Peyer's patch (tissue), 4 donors: Measurements from ENCODE around the genes SLCO1C1, GYS2 and ETNK1.

DNA sequence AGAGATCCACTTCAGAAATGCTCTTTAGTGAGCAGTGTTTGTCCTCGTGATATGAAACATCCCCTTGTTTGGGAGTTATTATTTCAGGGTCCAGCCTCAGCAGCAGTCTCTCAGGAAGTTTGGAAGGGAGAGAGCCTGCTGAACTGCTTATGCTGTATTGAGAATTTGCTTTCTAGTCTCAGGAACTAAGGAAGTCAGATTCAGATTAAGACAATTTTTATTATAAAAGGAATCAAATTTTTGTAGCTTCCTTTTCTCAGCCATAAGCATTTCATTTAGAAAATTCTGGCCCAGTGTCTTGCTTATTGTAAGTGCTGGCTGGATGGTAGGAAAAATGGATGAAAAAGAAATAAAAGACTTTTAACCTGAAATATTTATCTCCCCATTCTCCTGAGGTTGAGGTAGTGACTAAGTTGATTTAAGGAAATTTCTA lies 11.0 kb downstream of the PDE3A start:
- PRO-cap = no peak
- RAMPAGE, long total RNA, 4 experiments = no peak in any of the 4 experiments

DNA sequence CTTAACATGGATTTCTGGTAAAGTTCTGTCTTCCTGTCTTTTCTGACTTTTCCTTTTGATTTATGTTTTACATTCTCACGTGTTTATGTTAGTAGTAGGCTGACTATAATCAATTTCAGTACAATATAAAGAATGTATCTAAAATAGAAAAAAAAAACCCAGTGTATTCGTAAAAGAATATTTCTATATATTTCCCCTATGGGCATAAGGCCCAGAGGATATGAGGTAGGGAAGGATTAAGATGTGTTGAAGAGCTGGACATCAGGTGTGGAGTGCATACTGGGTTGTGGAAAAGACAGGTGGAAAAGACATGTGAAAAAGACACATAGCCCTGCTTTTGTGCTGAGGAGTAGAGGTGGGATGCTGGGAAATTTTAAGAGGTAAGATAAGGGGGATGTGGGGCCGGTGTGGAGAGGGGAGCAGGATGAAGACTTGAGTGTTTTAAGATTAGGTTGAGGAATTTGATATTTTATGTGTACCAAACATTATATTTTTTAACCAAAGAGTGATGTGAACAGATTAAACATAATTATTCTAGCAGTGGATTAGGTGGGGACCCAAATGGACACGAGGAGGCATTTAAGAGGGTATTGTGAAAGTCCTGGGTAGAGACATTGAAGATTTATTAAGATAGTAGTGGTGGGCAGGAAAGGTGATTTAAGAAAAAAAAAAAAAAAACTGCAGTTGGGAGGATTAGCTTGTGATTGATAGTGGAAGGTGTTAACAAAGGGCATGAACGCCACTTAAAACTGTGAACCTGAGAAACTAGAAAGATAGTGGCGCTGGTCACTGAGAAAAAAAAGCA lies 21.7 kb downstream of the PDE3A start:
- PRO-cap = no peak
- RAMPAGE, long total RNA, 4 experiments = no peak in any of the 4 experiments

- PRO-cap = no peak
- RAMPAGE, long total RNA, 4 experiments = no peak in any of the 4 experiments
Observed at GRCh38 chr12:20465706-20466548, 97.6 kb downstream of the PDE3A start.

DNA sequence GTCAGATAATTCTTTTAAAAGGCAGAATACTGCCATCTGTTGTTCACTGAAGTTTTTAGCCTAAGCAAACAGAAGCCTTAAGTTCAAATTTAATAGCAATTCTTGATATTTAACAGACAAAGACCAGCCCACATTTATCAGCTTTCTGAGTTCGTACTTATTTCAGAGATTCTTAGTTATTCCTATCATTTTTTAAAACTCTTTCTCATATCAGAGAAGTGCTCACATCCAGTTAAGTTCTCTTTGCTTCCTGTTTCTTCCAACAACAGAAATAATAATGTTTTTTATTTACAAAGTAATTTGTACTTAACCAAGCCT lies 93.3 kb upstream of the SLCO1C1 start:
- PRO-cap = no peak
- RAMPAGE, long total RNA, 4 experiments = no peak in any of the 4 experiments

GRCh38 chr12:20695140-20695700 lies at the start of gene SLCO1C1:
SLCO1C1 (plus strand) TSS chr12:20695332.
- PRO-cap = no peak
- RAMPAGE, long total RNA, 4 experiments = no peak in any of the 4 experiments

GRCh38 chr12:21604442-21605236 lies at the start of gene GYS2:
GYS2 (minus strand) TSS chr12:21604847.
- PRO-cap = no peak
- RAMPAGE, long total RNA, 4 experiments = no peak in any of the 4 experiments

- PRO-cap = no peak
- RAMPAGE, long total RNA, 4 experiments = no peak in any of the 4 experiments
Observed at GRCh38 chr12:21773086-21773819, 1.3 kb downstream of the KCNJ8 start.

DNA sequence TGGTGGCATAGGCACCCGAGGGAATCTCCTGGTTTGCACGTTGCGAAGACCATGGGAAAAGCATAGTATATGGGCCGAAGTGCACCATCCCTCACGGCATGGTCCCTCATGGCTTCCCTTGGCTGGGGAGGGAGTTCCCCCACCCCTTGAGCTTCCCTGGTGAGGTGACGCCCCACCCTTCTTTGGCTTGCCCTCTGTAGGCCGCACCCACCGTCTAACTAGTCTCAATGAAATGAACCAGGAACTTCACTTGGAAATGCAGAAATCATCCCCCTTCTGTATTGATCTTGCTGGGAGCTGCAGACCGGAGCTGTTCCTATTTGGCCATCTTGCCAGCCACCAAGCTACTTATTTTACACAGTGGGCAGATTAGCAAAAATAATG lies 21.2 kb upstream of the KCNJ8 start:
- PRO-cap = no peak
- RAMPAGE, long total RNA, 4 experiments = no peak in any of the 4 experiments

DNA sequence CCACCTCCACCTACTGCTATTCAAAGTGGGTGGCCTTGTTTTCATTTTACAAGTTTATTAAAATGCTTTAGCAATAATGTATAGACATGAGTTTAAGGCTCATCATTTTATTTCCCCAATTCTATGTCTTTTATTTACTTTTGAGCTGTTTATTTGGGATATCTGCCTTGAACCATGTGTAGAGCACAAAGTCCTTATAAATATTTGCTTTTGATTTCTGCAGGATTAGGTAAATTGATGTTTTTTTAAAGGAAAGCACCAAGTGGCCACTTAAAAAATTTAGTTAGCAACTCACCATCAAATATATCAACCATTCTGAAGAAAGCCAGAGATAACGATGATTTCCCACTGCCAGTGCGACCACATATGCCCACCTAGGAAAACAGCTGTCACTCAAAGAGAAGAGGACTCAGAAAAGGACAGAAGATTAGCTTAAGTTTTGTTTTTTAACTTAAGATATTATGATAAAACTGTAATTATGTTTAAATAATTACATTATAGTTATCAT lies 39.9 kb upstream of the KCNJ8 start:
- PRO-cap = no peak
- RAMPAGE, long total RNA, 4 experiments = no peak in any of the 4 experiments

DNA sequence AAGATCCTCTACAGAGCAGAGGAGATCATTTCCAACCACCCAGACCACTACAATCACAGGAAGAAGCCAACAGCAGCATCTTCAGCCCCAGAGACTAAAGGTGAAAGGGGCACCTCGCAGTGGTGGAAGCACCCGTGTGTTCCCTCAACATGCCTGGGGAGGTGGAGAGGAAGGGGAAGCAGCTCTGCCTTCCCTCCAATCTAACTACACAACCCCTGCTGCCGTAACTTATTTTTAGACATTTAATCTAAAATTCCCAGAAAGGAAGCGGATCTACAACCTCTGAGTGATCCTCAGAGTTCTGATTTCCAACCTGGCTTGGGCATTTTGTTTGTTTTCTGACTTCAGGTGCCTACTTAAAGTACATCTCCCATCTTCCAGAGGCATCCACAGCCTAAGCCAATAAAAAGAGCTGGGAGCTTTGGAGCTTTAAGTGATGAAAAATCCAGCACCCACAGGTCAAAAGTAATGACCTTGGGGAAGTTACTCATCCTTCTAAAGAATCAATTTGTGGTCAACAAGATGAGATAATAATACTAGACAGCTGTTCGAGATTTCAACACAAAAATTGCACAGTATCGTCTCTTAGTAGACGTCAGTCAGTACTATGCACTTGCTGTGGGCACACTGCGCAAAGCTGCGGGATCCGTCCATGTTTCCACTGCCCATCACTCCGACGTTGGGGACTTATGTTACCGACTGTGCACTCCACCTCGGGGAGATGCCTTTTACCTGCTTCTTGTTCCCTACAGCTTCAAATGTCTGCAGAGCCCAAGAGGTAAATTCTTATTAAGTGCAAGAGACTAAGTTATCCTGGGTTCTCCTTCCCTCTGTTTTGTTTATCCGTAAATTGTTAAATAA lies 1.4 kb downstream of the ST8SIA1 start:
- PRO-cap = no peak
- RAMPAGE, long total RNA, 4 experiments = no peak in any of the 4 experiments

GRCh38 chr12:22541404-22542357 lies 2.7 kb downstream of the C2CD5 start:
- PRO-cap = no peak
- RAMPAGE, long total RNA, 4 experiments = no peak in any of the 4 experiments

DNA sequence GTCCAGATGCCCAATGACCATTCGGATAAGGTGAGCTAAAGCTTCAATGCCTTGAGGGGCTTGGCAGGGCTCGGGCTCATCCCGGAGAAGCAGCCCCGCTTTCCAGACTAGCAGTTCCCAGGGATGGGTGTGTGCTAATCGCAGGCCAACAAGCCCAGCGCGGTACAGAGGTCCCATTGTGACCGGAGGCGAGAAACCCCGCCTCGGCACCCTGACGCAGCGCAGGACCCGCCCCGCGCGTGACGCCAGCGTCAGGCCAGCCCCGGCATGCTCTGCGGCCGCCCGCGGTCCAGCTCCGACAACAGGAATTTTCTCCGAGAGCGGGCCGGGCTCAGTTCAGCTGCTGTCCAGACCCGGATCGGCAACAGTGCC lies at the start of gene ETNK1:
Gene ETNK1 (plus strand): TSS at position 275 of the 372 bp plus-strand sequence.
- PRO-cap = bidirectional peak, plus-strand start at position 334 of the sequence, minus-strand start at position 109 of the sequence
- RAMPAGE, long total RNA, 4 experiments = start-site peak on the plus strand in 4 of 4 experiments, centred at positions 288 to 317 of the sequence, 29 to 428 reads per replicate

DNA sequence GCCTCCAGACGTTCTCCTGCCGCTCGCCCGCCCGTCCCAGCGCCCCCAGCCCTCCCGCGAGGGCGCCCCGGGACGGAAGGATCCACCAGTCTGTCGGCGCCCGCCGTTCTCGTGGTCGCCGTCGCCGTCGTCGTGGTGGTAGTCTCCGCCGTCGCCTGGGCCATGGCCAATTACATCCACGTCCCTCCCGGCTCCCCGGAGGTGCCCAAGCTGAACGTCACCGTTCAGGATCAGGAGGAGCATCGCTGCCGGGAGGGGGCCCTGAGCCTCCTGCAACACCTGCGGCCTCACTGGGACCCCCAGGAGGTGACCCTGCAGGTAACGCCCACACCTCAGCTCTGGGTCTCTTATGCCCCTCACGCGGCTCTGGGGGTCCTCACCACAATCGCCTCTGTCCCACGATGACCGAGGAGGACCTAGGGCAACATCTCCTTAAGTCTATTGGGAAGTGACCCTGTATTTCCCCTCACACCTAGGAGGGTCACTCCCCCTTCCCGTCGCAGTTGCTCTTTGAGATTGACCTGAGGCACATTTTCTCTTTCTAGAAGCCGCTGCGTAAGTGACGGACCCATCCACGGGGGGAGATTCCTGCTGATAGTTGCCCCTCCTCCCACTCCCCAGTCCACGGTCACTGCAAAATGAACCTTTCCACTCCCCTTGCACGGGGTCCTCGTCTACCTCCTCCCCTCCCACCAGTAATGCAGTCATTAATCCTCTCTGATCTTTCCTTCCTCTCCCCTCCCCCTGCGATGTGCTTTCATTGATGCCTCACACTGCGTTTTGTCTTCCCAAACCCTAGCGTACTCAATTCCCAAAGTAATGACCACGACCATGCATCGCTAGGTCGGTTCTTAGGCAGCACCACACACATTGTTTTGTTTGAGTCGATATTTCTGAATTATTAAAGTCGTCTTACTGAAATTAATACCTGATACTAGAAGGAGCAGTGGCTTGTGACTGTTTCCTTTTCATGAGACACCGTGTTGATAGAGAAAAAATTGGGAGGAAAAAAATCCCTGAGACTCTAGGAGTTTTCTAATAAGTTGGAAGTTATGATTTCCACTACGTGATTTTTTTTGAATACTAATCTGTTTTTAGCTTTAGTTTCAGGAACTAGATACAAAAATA lies 662 bp downstream of the ETNK1 start:
- PRO-cap = no peak
- RAMPAGE, long total RNA, 4 experiments = no peak in any of the 4 experiments

DNA sequence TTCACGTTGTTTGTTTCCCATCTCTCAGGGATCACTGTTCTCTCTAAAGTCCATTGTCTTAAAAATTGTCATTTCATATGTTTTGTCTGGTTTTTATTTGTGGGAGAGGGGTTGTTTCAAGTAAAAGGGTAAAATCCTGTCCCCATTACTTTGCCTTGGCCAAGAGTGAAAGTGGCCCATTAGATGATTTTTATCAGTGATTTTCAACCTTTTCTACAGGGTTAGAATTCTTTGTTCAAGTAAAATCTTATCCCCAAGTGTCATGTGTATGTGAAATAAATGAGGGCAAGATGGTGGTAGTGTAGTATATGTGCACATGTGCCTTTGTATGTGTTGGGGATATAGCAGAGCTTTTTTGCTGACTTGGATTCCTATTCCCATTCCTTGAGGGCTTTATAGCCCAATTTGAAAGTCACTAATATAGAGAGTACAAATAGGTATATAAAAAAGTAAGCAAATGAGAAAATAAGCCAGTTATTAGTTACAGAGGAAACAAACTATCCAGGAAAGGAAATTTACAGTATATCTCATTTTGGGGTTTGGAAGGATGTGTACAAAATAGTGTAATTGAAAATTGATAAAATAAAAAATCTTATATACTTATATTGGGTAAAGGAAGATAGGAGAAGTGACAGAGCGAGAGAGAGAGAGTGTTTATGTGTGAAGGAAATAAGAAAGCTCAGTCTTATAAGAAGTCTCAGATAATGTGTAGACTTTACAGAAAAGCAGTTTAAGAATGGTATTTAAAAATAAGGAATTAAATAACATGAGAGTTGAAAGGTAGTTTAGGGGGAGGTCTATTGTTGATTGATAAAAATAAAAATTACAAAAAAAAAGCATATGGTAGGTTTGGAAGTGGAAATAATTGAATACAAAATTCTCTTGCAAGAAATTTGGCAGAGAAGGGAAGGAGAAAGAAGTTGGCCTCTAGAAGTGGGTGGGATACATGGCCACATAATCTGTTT lies 12.5 kb downstream of the ETNK1 start:
- PRO-cap = no peak
- RAMPAGE, long total RNA, 4 experiments = no peak in any of the 4 experiments

GRCh38 chr12:22760080-22760417 lies 135.1 kb downstream of the ETNK1 start:
- PRO-cap = no peak
- RAMPAGE, long total RNA, 4 experiments = no peak in any of the 4 experiments

GRCh38 chr12:23722555-23723103 lies 226.8 kb downstream of the SOX5 start:
- PRO-cap = no peak
- RAMPAGE, long total RNA, 4 experiments = no peak in any of the 4 experiments

- PRO-cap = no peak
- RAMPAGE, long total RNA, 4 experiments = no peak in any of the 4 experiments
Observed at GRCh38 chr12:24226837-24227363, 277.4 kb upstream of the SOX5 start.

- PRO-cap = bidirectional peak, plus-strand start at chr12:24561769, minus-strand start at chr12:24561619; bidirectional peak, plus-strand start at chr12:24562157, minus-strand start at chr12:24562126; bidirectional peak, plus-strand start at chr12:24562228, minus-strand start at chr12:24562202
- RAMPAGE, long total RNA, 4 experiments = no peak in any of the 4 experiments
Observed at GRCh38 chr12:24561204-24562270, 387.4 kb downstream of the BCAT1 start.

DNA sequence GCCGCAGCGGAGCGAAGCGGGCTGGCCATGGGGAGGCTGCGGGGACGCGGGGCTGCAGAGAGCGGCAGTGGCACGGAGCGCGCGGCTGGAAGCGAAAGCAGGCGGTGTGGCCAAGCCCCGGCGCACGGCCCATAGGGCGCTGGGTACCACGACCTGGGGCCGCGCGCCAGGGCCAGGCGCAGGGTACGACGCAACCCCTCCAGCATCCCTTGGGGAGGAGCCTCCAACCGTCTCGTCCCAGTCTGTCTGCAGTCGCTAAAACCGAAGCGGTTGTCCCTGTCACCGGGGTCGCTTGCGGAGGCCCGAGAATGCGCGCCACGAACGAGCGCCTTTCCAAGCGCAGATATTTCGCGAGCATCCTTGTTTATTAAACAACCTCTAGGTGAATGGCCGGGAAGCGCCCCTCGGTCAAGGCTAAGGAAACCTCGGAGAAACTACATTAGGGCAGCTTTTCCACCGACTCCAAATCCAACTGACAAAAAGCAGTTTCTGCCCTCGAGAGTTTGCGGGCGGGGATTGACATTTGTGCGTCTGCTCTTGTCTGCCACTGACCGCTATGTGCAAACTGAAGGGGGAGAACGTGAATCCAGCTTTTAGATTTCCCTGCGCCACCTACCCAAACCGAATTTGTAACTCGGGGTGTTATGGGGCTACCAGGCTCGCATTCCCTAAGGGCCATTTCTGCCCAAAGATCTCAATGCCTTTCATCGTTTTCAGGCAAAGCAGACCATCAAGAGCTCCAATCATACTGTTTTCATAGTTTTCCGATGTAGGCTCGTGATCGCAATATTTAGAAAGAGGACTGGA lies 45.7 kb downstream of the BCAT1 start:
- PRO-cap = bidirectional peak, plus-strand start at position 94 of the sequence, minus-strand start at position 87 of the sequence; unidirectional peak, minus-strand start at position 556 of the sequence
- RAMPAGE, long total RNA, 4 experiments = no peak in any of the 4 experiments

DNA sequence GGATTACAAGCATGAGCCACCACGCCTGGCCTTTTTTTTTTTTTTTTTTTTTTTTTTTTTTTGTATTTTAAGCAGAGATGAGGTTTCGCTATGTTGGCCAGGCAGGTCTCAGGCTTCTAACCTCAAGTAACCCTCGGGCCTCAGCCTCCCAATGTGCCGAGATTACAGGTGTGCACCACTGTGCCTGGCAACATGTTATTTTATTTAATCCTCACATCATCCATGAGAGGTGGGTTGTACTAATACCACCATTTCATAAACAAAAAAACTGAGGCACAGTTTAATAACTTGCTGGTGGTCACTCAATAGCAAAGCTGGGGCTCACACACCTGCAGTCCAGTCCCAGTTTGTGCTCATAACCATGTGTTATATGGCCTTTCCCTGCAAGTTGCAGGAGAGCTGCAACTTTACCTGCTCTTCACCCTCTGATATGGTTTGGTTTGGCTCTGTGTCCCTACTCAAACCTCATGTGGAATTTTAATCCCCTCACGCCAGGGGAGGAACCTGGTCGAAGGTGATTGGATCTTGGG lies 15.8 kb downstream of the BCAT1 start:
- PRO-cap = no peak
- RAMPAGE, long total RNA, 4 experiments = no peak in any of the 4 experiments